GM12892 (cell line): ENCODE measurements around a stretch of chr12.

DNA sequence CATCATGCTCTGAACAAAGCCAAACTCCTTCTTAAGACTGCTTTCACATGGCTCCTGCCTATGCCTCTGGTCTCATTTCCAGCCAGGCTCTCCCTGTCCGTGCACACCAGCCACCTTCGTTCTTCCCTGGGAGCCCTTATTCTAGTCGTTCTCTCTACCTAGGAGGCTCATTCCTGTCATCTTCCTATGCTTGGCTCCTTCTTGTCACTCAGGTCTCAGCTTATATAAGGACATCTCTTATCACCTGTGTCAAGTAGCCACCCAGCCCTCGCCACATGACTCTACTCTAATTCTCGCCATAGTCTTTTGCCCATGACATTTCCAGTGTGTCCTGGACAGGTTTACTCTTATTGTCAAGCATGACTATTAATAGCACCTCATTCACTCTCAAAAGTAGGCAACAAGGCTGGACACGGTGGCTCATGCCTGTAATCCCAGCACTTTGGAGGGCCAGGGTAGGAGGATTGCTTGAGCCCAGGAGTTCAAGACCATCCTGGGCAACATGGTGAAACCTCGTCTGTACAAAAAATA lies 175.8 kb upstream of the NUDT4 start:
- RRBS = no CpG with 5 or more reads among the region's 7 CpGs

GRCh38 chr12:93361533-93362052 lies 16.1 kb upstream of the NUDT4 start:
- RRBS = no CpG with 5 or more reads among the region's 4 CpGs

GRCh38 chr12:93381421-93382077 lies 3.8 kb downstream of the NUDT4 start:
- RRBS = no CpG with 5 or more reads among the region's 5 CpGs

- RRBS = no CpG with 5 or more reads among the region's 11 CpGs
Observed at GRCh38 chr12:93440279-93440871, 1.4 kb downstream of the UBE2N start.

DNA sequence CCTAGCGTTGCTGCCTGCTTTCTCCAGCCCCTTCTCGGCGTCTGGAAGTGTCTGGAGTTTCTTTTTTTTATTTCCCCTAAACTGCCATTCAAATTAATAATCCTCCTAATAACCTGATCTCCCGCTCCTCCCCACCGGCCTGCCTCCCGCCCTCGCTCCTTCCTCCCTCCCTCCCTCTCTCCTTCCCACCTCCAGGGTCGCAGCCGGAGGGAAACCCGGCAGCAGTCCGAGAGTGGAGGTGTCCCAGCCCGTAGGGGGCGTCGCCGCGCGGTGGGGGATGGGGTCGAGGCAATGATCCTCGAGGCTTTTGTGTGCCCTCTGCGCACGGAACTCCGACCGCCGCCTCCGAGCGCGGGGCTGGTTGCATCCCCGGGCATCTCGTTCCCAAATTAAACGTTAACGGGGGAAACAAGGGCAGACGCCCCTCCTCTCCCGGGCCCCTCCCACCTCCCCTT lies 1.1 kb upstream of the SOCS2 start:
- RRBS = 3% methylated on average over 13 of the region's 33 CpGs

DNA sequence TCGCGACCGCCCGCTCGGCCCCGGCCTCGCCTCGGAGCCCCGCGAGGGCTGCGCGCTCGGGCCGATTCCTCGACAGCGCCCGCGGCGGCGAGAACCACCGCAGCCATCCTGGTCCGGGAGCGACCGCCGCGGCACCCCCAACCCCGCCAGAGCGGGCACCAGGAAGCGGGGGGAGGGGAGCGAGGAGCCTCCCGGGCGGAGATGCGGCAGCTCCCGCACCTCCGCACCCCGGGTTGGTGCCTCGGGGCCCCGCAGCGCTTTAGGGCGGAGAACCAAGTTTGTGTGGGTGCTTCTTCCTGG lies 570 bp upstream of the SOCS2 start:
- RRBS = 2% methylated on average over 9 of the region's 40 CpGs

DNA sequence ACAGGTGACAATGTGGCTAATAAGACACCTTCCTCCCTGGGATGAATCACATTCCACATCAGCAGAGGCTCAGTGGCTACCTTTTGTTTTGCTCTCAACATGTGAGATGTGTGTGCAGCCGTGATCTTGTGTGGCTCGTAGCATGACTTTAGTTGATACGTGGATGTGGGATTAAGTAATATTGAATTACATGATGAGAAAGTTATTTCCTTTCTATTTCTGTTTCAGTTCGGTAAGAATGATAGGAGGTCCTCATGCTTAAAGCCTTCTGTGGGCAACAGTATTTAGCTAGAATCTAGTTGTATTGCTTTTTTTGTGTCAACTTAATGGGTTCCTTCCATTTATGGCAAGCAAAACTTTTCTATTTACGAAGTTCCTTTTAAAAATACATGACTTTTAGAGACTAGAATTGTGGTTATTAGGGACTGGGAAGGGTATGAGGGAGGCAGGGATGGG lies 7.7 kb downstream of the CRADD start:
- RRBS = no CpG with 5 or more reads among the region's 5 CpGs

GRCh38 chr12:93691754-93692465 lies 14.7 kb downstream of the CRADD start:
- RRBS = no CpG with 5 or more reads among the region's 1 CpG

DNA sequence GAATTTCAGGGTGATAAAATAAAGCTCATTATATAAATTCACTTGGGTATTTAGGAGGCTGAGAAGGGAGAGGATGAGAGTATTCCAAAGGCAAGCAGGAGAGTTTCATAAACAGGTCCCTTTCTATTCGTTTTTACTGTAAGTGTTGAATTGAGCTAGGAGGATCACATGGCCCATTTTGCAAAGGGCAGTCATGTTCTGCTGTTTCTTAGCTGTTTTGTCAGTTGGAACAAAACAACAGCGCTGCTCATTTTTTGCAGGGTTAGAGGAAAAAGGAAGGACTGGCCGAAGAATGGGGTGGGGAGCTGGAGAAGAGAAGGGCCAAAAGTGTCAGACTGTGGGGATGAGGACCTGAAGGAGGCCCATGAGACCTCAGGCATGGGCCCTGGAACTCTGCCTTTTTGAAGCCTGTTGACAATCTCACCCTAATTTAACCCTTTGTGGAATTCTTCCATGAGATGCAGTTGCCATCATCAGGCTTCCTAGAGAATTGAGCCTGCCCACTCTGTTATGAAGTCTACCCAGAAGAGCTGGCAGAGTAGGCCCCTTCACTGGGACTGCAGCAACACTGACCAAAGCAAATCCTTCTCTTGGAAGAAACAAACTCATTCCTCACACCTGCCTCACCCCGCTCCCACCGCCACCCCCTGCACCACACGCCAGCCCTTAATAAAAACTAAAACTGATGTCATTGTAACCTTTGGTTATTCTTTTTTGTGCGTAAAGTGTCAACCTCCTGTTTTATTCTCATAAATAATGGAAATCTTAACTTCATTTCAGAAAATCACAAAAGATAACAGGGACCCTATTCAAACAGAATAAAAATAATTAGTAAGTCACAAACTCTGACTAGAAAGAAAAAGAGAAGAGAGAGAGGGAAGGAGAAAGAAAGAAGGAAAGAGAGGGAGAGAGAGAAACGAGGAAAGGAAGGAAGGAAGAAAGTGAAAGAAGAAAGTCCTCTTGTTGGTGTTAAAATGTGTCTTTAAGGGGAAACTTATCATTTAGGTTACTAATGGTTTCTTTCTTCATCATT lies 61.1 kb downstream of the CRADD start:
- RRBS = no CpG with 5 or more reads among the region's 8 CpGs

- RRBS = no CpG with 5 or more reads among the region's 2 CpGs
Observed at GRCh38 chr12:93776581-93777050, 99.4 kb downstream of the CRADD start.

DNA sequence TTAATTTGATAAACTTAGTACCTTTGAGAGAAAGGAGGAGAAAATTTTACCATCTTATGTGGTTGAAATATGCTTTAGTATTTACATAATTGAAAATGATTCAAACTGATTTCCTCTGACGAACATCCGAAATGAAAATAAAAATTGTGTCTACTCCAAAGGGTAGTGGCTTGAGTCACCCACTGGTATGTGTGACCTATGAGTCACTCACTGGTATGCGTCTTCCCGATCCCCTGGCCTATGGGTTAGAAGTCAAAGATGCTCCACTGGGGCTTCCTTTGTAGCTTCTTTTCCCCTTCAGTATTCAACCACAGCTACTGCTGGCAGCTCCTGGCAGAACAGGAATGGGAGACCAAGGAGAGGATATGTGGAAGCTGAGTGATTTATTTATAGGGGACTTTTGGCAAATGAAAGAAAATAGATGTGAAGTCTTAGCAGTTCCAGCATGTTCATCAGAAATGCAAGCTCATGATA lies 108.1 kb downstream of the CRADD start:
- RRBS = no CpG with 5 or more reads among the region's 4 CpGs

DNA sequence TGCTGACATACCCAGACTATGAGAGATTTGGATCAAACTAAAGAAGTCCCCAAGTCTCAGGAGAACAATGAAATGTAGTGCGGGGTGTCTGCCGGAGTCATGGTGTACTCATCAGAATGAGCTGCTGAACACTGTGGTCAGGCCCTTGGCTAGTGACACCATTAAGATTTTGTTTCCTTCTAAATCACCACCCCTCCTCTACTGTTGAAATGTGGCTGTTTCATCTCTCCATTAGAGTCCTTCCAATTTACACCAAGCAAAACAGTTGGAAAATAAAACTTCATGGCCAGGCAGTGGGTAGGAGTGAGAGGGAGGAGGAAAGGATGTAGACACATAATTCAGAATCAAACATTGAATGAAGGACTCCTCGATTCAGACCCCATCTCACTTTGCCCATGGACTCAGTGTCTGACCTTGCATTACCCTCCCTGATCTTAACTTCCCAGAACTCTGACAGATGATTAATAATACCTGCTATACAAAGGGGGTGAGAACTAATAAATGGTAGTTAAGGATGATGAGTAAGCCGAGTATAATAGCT lies 127.4 kb downstream of the CRADD start:
- RRBS = no CpG with 5 or more reads among the region's 4 CpGs

DNA sequence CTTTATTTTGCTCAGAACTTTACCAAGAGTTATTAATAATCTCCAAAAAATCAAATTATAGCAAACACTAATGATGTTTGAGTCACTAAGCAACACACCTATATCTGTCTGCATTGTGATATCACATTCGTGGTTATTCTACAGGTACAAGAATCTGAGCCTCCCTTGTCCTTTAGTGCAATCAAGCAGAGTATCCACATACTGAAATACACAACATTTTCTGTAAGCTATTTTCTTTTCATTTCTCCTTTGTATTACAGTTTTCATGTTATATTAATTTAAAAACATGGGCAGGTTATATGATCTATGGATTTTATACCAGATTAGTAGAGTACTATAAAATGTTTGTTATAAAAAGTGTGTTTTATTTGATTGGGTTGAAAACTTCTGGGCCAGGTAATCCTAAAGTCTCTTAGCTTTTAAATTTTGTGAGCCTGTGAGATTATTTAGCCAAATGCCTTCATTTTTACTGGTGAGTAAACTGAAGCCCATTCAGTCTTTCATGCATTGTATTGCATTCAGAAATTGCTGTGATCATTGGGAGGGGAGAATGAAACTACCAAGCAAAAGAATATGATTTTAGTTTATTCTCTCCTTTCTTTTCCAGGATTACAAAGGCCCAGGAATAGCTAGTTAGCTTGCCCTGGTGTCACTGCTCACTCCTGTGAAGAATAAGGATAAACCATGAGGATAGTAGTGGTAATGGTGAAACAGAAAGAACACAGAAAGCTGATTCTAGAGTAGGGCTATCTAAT lies 138.3 kb downstream of the CRADD start:
- RRBS = no CpG with 5 or more reads among the region's 1 CpG

DNA sequence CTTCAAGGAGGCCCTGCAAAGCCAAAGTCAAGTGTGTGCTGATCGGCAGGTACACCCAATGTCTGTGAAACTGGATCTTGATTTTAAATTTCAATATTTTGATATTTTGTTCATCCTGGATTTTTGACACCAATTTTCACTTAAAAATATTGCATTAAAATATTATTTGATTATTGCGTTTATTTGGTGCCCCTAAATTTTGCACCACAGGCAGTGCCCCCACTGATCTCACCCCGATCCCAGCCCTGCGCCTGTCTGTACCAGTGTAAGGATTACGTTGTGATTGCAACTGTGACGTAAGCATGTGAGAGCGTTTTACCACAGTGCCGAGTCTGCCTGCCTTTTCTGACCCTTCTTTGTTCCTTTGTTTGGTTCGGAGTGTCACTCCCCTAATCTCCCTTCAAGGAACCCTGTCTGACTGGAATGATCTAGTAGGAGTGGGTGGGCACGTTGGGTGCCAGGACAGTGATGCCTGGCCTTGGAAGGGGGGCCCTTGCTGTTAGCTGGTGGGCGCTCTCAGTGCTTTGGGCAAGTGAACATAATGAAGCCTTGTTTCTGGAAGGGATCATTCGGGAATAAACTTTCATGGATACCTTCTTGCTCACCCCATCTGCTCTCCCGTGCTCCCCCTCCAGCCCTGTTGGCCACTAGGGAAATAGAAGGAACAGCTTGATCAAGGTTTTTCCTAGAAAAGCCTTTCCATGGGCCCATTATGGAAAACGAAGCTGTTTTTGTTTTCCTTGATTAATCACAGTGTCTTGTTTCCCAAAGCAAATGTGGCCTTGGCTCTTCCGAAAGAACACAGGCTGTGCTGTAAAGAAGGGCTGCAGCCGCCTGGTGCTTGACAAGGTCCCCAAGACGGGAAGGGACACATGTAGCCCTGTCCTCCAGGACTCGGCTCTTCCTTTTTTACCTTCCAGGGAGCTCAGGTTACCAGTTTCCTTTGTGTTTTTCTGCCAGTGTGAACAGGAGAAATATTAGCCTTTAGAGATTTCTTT lies 215.3 kb downstream of the CRADD start:
- RRBS = no CpG with 5 or more reads among the region's 18 CpGs

DNA sequence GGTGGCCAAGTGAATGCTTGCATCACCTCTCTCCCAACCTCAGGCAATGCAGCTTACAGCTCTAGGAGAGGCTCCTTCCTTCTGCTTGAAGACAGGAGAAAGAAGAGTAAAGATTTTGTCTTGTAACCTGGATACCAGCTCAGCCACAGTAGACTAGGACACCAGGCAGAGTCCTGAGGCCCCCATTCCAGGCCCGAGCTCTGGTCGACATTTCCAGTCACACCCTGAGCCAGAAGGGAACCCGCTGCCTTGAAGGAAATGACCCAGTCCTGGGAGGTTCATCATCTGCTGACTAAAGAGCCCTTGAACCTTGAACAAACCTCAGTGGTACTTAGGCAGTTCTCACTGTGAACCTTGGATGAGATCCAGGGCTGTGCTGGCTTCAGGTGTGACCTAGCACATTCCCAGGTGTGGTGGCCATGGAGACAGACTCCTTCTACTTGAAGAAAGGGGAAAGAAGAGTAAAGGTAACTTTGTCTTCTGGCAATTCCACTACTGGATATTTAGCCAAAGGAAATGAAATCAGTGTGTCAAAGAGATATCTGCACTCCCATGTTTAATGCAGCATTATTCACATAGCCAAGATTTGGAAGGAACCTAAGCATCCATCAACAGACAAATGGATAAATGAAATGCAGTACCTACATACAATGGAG lies 85.2 kb upstream of the PLXNC1 start:
- RRBS = no CpG with 5 or more reads among the region's 3 CpGs

- RRBS = 1% methylated on average over 20 of the region's 67 CpGs
Observed at GRCh38 chr12:94148997-94149539, 691 bp downstream of the PLXNC1 start.

DNA sequence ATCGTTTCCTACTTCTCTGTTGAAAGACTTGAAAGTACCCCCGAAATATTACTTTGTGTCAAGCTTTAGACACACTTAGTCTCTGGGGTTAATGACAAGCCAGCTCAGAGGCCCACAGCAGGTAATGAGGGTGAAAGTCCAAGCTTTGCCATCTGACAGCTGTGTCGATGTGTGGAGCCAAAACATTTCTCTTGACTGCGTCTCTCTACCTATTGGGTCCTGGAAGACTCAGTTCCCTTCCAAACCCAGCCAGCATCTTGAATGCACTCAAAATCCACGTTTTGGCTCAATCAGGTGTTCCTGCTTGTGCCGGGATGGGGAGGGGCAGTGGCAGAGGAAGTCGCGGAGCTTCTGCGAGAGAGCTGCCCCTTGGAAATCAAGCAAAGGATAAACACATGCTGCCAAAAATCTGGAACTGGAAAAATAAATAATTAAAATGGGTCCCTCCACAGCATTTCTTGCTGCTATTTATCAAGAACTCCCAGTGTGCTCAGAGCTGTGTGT lies 3.2 kb downstream of the PLXNC1 start:
- RRBS = no CpG with 5 or more reads among the region's 9 CpGs

GRCh38 chr12:94207377-94207695 lies 59.0 kb downstream of the PLXNC1 start:
- RRBS = no CpG with 5 or more reads among the region's 1 CpG

GRCh38 chr12:94240063-94240854 lies 91.9 kb downstream of the PLXNC1 start:
- RRBS = no CpG with 5 or more reads among the region's 3 CpGs

- RRBS = no CpG with 5 or more reads among the region's 13 CpGs
Observed at GRCh38 chr12:94260499-94261095, 112.2 kb downstream of the PLXNC1 start.